ENCODE measurements around a stretch of chr6.

GRCh38 chr6:147209386-147210077, 5.3 kb downstream of the STXBP5 start:
- PRO-cap = no peak

GRCh38 chr6:147239096-147239900, 35.1 kb downstream of the STXBP5 start:
- PRO-cap = no peak

- PRO-cap = no peak
Measured at GRCh38 chr6:147261654-147262553, 57.7 kb downstream of the STXBP5 start.

GRCh38 chr6:147350671-147351811, 146.8 kb downstream of the STXBP5 start:
- PRO-cap = no peak

DNA sequence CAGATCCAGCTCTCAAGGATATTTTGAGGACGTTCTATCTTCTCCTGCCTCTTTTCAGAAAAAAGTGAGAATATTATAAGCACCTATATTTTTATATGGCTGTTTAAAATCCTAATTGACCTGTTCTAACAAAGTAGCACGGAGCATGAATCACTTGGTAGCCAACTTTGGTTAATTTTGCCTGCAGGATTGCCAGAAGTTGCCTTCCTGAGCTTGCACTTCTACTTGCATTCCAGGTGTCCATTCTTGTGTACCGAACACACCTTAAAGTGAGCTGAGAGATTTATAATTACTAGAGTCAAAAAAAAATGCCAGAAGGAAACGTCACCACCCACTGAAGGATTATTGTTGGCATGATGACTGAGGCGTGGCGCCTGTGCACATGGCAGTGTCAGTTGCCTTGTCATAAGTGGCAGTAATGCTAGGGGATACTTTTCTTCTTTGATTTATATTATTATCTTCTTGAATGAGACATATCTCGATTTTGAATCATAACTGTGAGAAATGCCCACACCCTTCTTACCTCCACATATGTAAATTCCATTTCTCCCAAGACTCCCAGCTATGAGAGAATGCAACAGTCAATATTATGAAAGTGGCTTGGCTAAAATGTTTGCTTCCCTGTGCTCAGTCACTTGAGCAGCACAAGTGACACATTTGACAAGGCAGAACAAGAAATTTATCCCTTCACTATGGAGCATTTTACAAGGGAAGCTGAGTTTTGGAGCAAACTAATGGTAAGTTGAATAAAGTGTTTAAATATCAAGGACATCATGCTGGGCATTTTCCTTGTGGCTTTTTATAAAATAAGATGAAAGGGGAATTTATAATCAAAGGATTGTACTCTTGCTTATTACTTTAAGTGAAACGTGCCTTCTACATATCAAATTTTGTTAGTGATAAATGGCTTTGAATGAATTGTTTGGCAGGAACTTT, 149.5 kb upstream of the SASH1 start:
- PRO-cap = no peak

- PRO-cap = no peak
Measured at GRCh38 chr6:148388412-148389037, 45.9 kb downstream of the SASH1 start.

- PRO-cap = no peak
Measured at GRCh38 chr6:148389944-148390521, 47.4 kb downstream of the SASH1 start.

GRCh38 chr6:148397931-148398760, 55.5 kb downstream of the SASH1 start:
- PRO-cap = no peak

GRCh38 chr6:148421654-148422737, 79.4 kb downstream of the SASH1 start:
- PRO-cap = no peak

DNA sequence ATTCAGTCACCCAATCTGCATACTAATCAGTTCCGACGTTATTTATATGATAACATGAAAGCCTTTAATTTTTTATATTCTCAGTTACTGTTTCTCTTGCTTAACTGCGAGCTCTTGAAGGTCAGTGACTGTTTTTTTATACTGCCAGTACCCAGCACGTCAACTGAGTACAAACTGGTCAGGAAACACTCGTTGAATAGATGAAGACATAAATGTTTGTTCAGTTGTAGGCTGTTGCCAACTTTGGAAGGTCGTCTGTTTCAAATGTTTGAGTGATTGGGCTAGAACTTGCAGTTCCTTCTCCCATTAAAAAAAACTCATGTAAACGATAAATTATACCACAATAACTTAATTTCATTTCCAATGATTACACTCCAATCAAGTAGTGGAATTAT, 80.9 kb downstream of the SASH1 start:
- PRO-cap = no peak

GRCh38 chr6:148508282-148508990, 165.8 kb downstream of the SASH1 start:
- PRO-cap = bidirectional peak, plus-strand start at chr6:148508499, minus-strand start at chr6:148508493; bidirectional peak, plus-strand start at chr6:148508628, minus-strand start at chr6:148508688

- PRO-cap = no peak
Measured at GRCh38 chr6:148514177-148514857, 171.7 kb downstream of the SASH1 start.

- PRO-cap = no peak
Measured at GRCh38 chr6:148530164-148531056, 187.8 kb downstream of the SASH1 start.

GRCh38 chr6:148532576-148533166, 190.0 kb downstream of the SASH1 start:
- PRO-cap = no peak

GRCh38 chr6:148533451-148534129, 191.0 kb downstream of the SASH1 start:
- PRO-cap = no peak

DNA sequence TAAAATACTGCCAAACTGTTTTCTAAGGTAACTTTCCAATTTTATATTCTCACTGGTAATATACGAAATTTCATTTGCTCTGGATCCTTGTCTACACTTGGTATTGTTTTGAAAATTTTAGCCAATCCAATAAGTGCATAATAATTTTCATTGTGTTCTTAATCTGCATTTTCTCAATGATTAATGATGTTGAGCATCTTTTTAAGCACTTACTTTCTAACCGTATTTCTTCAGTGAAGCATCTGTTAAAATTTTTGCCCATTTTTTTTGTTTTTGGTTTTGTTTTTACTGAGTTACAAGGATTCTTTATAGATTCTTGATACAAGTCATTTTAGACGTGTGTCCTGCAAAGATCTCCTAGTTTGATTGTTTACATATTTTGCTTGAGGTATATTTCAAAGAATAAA, 142.8 kb upstream of the UST start:
- PRO-cap = no peak

- PRO-cap = no peak
Measured at GRCh38 chr6:148780852-148781584, 34.2 kb downstream of the UST start.

DNA sequence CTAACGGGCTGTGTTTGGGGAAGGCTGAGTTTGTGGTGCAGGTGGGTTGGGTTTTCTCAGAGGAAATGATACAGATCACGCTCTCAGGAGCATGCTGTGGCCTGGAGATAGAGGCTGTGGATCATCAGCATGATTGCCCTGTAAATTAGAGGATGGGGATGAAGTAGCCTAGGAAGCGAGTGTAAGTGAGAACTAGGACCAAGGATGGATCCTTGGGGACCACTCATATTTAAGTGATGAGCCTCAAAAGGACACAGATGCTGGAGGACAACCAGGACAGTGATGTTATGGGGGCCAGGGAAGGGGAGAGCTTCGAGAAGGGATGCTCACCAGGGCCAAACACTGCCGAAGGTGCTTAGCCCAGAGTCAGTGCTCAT, 51.5 kb downstream of the UST start:
- PRO-cap = no peak

- PRO-cap = unidirectional peak, plus-strand start at chr6:148969975
Measured at GRCh38 chr6:148969462-148970177, 222.8 kb downstream of the UST start.

DNA sequence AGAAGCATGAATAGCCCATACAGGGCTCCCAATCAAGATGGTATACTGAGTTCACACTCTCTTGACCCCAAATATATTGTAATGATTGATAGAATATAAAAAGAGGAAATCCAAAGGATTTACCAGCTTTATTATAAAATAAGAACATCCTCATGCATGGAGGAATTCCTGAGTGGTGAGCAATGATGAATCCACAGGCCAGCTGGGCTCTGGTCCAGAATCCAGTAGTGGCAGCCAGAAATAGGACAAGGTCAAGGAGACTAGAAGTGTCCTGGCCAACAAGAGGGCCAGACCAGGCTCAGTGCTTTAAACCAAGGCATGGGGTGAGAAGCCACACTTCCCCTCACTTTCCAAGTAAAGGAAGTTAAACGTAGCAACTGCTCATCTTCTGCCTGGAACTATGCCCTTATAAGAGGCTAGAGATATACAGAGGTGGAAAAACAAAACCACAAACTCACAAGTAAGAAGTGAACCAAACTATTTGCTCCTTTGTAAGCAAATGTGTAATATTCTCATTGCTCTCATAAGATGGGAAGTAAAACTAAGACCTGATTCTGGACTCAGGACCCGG, 253.1 kb downstream of the UST start:
- PRO-cap = no peak

Data from right common carotid artery plus branches (tissue), 1 donor.